Melanocyte of skin (primary cell): ENCODE results near the gene MALRD1.

GRCh38 chr10:18333560-18334091 lies 193.4 kb downstream of the CACNB2 start:
- CAGE, long polyA plus RNA, 2 experiments = no peak in any of the 2 experiments

- CAGE, long polyA plus RNA, 2 experiments = no peak in any of the 2 experiments
These were observed 200.4 kb downstream of the CACNB2 start for GRCh38 chr10:18340368-18341224.

DNA sequence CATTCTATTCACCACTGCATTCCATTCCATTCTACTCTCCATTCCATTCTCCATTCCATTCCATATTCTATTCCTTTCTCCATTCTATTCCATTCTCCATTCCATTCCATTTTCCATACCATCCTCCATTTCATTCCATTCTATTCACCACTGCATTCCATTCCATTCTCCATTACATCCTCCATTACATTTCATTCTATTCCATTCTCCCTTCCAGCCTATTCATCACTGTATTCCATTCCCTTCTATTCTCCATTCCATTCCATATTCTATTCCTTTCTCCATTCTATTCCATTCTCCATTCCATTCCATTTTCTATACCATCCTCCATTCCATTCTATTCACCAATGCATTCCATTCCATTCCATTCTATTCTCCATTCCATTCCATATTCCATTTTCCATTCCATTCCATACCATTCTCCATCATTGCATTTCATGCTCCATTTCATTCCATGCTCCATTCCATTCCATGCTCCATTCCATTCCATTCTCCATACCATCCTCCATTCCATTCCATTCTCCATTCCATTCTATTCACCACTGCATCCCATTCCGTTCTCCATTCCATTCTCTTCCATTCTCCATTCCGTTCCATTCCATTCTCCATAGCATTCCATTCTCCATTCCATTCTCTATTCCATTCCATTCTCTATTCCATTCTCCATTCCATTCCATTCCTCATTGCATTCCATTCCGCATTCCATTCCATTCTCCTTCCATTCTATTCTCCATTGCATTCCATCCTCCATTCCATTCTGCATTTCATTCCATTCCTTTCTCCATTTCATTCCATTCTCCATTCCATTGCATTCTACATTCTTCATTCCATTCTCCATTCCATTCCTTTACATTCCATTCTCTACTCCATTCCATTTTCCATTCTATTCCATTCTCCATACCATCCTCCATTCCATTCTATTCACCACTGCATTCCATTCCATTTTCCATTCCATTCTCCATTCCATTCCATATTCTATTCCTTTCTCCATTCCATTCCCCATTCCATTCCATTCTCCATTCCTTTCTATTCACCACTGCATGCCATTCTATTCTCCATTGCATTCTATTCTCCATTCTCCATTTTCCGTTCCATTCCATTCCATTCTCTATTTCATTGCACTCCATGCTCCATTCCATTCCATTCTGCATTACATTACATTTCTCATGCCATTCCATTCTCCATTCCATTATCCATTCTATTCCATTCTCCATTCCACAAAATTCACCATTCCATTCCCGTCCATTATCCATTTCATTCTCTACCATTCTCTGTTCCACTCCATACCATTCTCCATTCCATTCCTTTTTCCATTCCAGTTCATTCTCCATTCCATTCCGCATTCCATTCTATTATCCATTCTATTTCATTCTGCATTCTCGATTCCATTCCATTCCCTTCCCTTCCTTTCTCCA lies 83.9 kb downstream of the NSUN6 start:
- CAGE, long polyA plus RNA, 2 experiments = no peak in any of the 2 experiments

DNA sequence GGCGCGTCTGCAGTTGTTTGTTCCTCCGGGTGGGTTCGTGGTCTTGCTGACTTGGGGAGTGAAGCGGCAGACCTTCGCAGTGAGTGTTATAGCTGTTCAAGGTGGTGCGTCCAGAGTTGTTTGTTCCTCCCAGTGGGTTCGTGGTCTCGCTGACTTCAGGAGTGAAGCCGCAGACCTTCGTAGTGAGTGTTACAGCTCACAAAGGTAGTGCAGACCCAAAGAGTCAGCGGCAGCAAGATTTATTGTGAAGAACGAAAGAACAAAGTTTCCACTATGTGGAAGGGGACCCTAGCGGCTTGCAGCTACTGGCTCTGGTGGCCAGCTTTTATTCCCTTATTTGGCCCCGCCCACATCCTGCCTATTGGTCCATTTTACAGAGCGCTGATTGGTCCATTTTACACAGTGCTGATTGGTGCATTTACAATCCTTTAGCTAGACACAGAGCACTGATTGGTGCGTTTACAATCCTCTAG lies 64.9 kb downstream of the NSUN6 start:
- CAGE, long polyA plus RNA, 2 experiments = no peak in any of the 2 experiments

DNA sequence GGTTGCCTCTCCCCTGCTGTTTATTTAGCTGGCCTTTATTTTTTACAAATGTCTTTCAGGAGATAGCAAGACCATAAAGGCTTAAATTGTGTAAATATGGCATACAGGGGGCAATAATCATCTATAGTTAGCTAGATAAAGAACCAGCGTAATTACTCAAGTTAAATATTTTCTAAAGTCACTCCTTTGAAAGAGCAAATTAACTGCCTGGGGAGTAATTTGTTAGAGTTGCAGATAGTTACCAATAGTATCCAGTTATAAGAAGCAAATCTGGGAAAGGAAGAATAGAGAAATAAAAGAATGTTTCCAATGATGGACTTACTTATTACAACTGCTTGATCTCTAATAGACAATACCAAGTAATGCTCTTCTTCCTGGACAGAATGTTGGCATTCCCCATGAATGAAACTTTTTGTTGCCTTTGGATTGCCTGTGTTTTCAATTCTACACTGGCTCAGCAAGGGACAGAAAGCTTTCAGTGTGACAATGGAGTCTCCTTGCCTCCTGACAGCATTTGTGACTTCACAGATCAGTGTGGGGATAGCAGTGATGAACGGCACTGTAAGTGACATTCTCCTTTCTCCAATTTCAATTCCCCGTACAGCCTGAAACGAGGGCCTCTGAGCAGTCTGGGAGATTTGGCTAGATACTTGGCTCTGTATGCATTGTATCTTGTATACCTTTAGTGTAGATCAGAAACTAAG lies at the start of gene MALRD1:
TSS of gene MALRD1 (plus strand) at position 225 of the 704 bp plus-strand sequence.
- CAGE, long polyA plus RNA, 2 experiments = no peak in any of the 2 experiments

- CAGE, long polyA plus RNA, 2 experiments = no peak in any of the 2 experiments
These were observed 552 bp upstream of the PLXDC2 start for GRCh38 chr10:19815753-19816006.

DNA sequence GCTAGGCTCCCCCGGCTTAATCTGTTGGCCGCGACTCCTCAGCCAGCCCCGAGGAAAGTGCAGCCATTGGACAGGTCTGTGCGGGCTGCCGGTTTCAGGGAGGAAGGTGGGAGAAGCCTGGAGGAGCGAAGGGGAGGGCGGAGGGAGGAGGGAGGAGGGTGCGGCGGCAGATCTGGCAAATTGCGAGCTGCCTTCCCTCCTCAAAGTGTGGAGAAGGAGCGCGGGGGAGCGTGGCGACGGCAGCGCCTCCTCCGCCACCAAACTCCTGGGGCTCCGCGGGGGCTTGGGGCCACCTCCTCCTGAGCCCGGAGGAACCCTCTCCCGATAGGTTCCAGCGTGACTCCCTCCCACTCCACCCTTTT lies 244 bp upstream of the PLXDC2 start:
- CAGE, long polyA plus RNA, 2 experiments = no peak in any of the 2 experiments

DNA sequence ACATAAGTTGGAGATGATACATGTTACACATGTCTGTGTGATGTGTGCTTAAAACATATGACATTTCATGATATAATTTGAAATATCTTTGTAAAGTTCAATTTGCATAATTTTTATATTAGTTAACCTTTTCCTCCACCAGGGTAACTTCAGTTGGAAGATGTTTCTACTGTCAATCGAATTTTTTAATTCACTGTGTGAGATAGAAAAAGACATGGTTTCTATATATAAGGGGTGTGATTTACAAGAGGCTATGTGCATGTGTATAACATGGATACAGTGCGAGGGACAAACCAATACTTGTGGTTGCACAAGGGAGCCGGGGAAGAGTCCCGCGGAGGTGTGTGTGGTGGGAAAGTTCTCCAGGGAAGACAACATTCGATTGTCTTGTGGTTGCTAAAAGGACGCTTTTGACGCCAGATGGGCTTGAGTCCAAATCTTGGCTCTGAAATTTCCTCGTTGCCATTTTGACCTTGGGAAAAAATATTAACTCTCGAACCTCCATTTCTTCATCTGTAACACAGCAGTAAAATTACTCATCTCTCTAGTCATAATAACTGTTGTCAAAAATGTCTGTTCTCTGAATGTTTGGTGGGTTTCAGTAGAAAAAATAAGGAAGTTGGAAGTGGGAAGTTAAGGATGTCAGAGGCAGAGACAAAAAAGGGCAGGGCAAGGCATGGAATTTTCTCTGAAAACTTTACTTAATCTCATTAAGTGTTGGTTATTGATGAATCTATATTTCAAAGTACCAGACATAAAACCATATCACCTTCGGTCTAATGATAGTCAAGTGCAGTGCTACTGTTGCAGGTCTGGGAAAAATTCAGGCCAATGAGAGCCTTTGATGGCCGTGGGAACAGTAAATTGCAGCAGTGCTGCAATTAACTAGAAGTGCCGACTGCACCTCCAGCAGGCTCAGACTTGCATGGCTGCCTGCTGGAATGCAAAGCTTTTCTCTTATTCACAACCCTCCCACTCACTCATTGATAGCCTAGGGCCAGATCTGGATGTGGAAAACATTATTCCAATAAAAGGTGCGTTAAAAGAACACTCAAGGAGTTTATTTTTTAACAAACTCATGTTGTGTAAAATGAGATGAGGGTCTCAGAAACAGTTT lies 16.6 kb downstream of the PLXDC2 start:
- CAGE, long polyA plus RNA, 2 experiments = no peak in any of the 2 experiments

GRCh38 chr10:20031995-20032689 lies 215.9 kb downstream of the PLXDC2 start:
- CAGE, long polyA plus RNA, 2 experiments = no peak in any of the 2 experiments

- CAGE, long polyA plus RNA, 2 experiments = no peak in any of the 2 experiments
These were observed 264.7 kb downstream of the PLXDC2 start for GRCh38 chr10:20080792-20081566.

- CAGE, long polyA plus RNA, 2 experiments = no peak in any of the 2 experiments
These were observed 399.4 kb downstream of the PLXDC2 start for GRCh38 chr10:20215526-20216233.

DNA sequence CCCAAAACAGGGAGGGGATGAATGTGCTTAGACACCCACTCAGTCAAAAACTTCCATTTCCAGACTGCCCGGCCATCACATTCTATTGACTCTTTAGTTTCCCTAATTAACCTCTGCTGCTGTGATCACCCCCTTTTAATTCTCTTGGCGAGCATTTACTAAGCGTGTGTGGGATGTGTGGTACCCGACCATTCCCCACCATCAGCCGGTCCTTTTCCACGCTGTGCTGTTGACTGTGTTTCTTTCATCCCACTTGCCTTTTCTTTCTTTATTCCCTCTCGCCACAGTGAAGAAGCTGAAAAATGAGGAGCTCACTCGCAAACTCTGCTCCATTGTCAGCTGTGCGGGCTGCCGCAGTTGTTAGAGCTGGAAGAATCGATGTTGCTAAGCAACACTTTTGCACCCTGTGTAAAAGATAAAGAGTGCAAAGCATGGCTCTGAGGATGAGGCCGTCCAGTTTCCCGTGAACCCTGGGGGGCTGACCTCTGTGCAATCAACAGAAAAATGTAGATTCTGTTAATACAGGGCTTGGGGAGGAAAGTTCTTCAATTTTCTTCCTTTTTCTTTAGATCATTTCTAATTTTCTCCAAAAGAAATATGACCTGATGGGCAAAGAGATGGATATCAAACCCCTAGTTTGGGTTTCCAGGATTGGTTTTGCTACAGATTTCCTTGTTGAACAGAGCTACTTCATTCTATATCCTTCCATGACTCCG lies 203.1 kb upstream of the NEBL start:
- CAGE, long polyA plus RNA, 2 experiments = no peak in any of the 2 experiments

DNA sequence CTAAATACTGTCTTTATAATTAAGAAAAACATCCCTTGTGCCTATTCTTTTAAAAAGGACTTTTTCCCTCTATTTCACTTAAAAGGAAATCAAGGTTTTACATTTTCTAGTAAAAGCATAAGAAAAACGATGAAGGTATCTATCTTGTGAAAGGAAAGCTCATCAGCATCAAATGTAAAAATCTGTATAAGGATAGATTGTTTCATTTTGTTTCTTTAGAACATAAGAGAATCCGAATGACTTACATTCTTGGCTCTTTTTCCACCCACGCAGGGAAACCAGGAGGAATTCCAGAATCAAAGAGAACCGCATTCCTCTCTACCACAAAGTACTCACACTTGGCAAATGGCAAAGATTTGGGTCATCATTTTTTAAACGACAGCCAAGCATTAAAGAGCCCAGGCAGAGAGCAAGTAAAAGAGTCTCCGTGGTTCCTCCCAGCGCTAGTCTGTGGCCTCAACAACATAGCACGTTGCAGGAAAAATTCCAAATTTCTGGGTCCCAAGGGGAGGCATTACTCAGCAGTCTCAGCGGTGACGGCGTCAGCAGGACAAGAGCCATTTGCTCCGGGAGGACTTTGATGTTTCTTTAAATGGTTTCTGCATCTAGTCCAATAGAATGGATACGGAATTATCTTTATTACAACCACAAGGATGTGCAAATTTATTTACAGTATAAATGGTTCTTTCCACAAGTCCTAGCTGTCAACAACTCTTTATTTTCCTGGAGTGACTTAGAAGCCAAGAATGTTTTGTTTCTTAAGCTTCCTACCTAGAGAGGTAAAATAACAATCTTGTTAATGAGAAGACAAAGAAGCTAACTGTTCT lies 232.7 kb downstream of the SKIDA1 start:
- CAGE, long polyA plus RNA, 2 experiments = no peak in any of the 2 experiments

DNA sequence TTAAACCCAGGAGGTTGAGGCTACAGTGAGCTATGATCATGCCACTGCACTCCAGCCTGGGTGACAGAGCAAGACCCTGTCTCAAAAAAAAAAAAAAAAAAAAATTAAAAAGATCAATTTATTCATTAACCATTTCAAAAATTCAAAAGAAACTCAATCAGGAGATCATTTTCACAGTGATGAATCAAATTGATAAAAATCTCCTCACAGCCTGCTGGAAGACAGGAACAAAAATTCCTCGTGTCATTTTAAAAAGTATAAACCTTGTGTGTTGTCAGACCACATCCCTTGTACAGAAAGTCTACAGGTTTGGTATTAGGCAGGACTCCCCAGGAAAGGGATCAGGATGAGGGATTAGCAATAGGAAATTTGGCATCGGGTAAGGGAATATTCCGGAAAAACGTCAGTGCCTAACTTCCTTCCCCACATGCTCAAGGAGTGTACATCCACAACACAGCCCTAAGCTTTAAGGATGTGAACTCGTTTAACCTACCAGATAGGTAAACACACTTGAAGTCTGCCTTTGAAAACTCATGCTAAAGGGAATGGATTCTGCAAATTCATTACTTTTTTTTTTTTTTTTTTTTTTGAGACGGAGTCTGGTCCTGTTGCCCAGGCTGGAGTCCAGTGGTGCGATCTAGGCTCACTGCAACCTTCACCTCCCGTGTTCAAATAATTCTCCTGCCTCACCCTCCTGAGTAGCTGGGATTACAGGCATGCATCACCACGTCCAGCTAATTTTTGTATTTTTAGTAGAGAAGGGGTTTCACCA lies 194.9 kb downstream of the SKIDA1 start:
- CAGE, long polyA plus RNA, 2 experiments = no peak in any of the 2 experiments

DNA sequence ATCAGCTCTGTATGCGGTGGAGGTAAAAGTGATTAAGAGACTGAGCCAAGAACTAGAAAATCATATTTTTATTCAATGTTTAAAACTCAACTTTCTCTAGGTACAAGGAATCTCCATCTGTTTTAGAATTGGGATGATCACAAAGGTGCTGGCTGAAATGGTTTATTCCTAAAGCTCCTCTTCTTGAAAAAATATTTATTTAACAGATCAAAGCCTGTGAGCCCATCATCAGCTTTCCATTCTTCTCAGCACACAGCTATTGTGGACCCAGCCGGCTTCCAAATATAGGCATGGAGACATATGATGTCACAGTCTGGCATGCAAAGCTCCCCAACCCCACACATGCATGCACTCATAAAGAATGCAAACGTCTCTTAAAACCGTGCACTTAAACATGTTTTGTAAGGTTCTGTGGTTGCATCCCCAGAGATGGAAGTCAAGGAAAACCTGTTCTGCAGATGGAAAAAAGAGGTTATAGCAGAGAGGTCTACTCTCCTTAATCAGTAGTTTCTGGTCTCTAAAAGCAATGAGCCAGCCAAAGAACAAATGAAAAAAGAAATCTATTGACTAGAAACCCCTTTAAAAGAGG lies 125.9 kb downstream of the SKIDA1 start:
- CAGE, long polyA plus RNA, 2 experiments = no peak in any of the 2 experiments

DNA sequence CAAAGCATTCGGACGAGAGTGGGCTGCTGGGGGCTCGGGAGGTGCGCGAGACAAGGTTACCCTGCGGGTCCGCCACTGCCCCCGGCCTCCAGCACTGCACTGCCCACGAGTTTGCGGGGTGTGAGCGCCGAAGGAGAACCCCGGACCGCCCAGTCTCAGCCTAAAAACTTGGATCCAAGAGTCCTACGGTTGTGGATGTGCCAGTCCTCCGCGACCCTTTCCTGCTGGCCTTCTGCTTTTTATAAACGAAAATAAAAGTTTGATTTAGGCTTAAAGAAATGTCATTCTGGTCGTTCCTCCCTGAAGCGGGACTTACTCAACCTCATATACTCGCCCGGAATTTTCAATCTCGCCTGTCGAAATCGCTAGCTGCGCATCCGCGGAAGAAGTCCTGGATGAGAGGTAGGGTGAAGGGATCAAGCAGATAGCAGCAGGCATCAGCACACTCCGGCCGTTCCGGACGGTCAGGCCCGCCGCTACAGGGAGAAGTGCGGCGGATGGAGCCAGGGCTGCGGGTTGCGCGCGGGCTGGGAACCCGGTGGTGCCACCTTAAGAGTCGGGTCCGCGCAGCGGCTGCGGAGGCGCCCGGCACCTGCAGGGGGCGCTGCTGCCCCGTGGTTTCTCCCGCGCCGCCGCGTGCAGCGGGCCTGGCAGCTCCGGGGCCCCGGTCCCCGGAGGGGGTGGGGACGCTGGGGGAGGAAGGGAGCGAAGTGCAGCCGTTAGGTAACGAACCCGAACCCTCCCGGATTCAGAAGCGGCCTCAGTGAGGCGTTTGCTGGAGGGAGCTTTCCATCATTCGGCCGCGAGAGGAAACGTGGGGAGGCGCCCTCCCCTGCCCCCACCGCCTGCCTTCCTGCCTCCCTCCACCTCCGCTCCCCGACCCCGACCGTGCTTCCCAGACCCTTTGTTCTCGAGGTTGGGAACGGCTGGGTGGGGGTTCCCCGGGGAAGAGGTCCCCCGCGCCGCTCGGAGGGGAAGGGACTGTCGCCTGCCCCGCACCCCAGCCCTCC lies 29.9 kb downstream of the SKIDA1 start:
- CAGE, long polyA plus RNA, 2 experiments = no peak in any of the 2 experiments

DNA sequence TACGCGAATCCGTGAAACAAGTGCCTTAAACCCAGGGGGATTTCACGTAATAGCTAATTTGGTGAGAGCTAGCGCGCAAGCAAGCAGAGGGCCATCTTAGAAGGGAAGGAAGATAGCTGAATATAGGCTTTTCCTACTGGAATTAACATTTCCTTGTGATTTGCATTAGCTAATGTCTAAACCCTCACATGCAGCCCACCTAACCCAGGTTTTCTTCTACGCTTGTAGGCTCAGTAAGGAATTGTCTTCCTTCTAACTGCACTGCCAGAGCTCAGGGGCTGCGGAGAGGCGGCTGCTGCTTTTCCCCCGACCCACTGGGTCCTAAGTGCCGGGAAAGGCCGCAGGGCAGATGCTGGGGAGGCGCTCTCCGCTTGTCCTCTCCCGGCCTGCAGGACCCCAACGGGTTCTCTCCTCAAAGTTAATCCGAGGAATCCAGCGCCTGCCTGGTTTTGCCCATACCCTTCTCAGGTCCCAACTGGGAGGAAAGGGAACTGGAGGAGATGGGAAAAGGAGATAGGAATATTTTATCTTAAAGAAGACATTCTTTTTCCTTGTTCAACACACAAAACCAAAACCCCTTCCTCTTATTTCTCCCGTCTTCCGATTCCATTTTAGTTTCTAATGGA lies 17.5 kb downstream of the SKIDA1 start:
- CAGE, long polyA plus RNA, 2 experiments = no peak in any of the 2 experiments

DNA sequence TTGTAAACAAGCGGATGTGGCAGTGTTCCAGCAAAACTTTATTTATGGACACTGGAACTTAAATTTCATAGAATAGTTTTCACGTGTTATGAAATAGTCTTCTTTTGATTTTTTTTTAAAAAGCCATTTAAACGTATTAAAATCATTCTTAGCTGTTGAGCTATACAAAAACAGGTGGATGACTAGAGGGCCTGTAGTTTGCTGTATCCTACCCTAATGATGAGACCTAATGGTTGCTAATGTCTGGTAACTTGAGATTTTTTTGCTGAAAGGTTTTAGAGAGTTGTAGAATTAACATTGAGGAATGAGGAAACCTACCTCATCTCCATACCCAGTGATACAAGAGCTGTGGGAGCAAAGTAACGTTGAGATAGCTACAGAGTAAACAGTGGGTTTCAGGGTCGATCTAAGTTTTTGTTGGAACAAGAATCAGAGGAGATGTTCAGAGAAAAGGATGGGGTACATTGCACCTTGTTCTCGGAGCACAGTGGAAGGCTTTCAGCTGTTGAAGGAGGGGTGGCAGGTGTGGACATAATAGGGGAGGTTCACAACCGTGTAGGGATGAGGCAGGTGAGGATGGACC lies 121.5 kb downstream of the MLLT10 start:
- CAGE, long polyA plus RNA, 2 experiments = no peak in any of the 2 experiments

GRCh38 chr10:21667045-21668139 lies 133.4 kb downstream of the MLLT10 start:
- CAGE, long polyA plus RNA, 2 experiments = no peak in any of the 2 experiments

GRCh38 chr10:21928839-21929356 lies 74.6 kb downstream of the DNAJC1 start:
- CAGE, long polyA plus RNA, 2 experiments = no peak in any of the 2 experiments